Skeletal muscle cell (primary cell): Measurements from ENCODE around the gene CYP1B1.

DNA sequence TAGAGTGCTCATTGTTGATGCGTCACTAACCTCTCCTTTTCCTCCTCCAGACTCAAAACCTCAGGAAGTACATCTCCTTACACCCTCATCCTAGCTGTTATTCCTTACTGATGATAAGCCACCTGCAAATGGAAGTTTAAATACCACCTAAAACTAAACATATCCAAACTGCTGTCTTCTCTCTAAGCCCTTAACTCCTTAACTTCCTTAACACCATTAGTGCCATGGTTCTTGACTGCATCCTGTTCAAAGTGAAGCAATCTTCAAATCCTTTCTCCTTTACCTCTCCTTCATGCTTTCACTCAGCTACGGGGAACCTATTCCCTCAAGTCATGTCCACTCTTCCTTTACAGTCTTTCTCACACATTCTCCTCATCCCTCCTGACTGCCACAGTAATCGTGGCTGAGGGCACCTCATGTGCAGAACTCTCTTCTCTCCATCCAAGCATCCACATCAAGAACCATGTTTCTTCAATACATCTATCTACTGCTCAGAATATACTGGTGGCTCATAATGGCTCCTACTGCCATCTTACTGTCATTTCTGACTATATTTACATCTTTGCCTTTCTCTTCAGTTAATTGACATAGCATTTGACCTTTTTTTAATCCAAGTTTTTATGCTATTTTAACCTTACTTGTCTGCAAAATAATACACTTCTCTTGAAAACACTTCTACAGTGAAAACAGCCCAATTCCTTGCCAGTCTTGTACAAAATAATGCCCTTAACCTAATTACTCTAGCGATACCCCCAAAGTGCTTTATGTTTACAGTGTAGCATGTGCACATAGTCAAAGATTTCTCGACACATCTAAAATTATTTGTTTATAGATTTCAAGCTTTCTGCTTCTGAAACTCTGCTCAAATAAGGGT, 20.5 kb downstream of the EIF2AK2 start:
- RRBS: no CpG with 5 or more reads among the region's 5 CpGs

- RRBS: no CpG with 5 or more reads among the region's 8 CpGs
These were observed 9.0 kb downstream of the EIF2AK2 start for GRCh38 chr2:37147574-37148295.

GRCh38 chr2:37231853-37232471, 504 bp downstream of the NDUFAF7 start:
- RRBS: under 1% methylated on average over 3 of the region's 31 CpGs

- RRBS: no CpG with 5 or more reads among the region's 16 CpGs
These were observed 894 bp downstream of the PRKD3 start for GRCh38 chr2:37323688-37324190.

- RRBS: no CpG with 5 or more reads among the region's 1 CpG
These were observed 102.3 kb downstream of the CDC42EP3 start for GRCh38 chr2:37569233-37569535.

DNA sequence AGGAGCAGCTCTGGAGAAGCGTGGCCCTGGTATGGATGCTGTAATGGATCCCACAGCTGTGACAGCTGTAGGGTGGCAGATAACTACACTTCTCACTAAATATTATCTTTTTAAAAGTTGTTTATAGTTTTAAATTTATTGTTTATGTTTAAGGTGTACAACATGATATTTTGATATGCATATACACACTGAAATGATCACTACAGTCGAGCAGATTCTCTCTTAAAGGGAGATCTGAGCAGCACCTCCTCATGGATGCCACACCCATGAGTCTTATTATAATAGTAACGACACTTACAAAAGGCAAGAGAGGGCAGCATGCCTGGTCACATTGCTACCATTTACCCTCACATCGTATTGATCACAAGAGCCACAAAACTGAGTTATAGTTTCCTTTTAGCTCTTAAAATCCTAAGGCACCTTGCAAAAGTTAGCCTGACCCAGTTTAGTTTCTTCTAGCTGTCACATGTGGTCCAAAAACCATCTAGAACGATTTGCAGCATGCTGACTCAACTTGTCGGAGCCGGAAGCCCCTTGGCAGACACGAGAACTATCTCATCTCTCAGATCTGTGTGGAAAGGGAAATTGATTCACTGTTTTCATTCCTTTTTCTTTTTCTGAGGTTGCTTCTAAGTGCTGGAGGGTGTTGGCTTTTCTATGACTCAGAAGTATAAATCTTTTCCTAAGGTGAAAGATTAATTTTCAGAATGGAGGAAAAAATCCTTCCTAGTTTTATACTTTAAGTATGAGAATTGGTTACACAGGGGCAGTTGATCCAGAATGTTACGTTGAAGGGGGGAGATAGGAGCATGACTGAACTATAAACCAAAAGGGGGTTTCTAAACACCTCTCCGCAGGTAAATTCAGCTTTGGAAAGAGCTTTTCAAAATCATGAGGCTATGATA, 85.3 kb downstream of the CDC42EP3 start:
- RRBS: no CpG with 5 or more reads among the region's 10 CpGs

DNA sequence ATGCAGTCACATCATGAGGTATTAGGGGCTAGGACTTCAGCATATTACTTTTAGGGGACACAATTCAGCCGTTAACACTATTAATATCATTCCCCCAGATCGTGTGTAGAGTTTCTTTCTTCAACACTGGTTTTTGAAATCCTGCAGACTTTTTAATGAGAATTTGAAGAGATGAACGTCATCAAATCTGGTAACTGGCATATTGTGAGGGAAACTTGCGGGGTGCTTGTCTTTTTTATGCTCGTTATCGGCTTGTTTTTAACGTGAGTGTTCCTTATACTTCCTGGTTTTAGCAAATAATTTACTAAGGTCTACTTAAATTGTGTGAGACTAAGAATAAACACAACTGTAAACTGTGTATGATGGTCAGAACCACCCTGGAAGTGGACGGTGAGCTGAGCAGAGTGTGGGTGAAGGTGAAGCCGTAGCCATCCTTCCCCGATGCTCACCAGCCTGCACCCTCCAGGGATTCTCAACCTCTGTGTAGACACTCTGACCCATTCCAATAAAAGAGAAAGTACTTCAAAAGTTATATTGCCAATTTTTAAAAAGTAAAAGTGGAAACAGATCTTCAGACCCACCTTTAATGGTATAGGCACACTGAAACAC, 82.3 kb upstream of the CDC42EP3 start:
- RRBS: no CpG with 5 or more reads among the region's 10 CpGs

GRCh38 chr2:37855173-37856078, 69.7 kb upstream of the RMDN2 start:
- RRBS: no CpG with 5 or more reads among the region's 17 CpGs

- RRBS: no CpG with 5 or more reads among the region's 21 CpGs
These were observed 2.7 kb downstream of the CYP1B1 start for GRCh38 chr2:38073050-38073803.

GRCh38 chr2:38073804-38074557, 2.0 kb downstream of the CYP1B1 start:
- RRBS: 8% methylated on average over 18 of the region's 51 CpGs

- RRBS: 1% methylated on average over 13 of the region's 61 CpGs
These were observed at the start of gene CYP1B1 for GRCh38 chr2:38075886-38076582. Gene CYP1B1, minus strand, starts transcription at chr2:38076151.

GRCh38 chr2:38138284-38138820, 62.4 kb upstream of the CYP1B1 start:
- RRBS: no CpG with 5 or more reads among the region's 14 CpGs

DNA sequence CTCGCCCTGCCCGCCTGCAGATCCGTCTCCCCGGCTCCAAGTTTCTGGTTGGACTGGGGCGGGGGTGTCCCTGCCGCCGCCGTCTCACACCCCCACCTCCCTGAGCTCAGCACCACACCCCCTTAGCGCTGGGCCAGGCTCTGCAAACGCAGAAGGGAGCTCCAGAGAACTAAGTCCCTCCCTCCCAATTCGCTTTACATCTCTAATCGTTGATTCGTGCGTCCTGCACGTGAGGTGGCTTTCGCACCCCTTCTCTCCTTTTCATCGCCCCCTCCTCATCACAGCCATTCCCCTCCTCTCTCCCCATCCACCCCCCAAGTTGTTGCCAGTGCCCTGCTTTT, 366 bp upstream of the ATL2 start:
- RRBS: no CpG with 5 or more reads among the region's 17 CpGs

DNA sequence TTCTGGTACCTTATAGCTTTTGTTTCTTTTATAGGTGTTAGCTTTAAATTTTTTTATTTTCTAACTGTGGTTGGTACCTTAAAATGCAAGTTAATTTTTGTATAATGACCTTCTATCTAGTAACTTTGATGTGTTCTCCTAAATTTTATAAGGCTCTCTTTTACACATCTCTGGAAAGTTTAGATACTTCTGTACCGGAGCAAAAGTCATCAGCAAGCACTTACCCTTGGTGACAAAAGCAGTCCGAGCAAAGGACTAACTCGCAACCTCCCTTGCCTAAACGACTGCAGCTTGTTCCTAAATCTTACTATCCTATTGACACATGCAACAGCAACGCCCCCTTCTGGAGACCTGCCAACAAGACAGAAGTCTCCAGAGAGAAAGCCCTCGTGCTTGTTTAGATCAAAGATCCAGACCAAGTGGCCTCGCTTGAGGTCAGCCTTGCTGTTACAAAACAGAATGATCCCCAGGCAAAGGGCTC, 94.5 kb downstream of the HNRNPLL start:
- RRBS: no CpG with 5 or more reads among the region's 7 CpGs

DNA sequence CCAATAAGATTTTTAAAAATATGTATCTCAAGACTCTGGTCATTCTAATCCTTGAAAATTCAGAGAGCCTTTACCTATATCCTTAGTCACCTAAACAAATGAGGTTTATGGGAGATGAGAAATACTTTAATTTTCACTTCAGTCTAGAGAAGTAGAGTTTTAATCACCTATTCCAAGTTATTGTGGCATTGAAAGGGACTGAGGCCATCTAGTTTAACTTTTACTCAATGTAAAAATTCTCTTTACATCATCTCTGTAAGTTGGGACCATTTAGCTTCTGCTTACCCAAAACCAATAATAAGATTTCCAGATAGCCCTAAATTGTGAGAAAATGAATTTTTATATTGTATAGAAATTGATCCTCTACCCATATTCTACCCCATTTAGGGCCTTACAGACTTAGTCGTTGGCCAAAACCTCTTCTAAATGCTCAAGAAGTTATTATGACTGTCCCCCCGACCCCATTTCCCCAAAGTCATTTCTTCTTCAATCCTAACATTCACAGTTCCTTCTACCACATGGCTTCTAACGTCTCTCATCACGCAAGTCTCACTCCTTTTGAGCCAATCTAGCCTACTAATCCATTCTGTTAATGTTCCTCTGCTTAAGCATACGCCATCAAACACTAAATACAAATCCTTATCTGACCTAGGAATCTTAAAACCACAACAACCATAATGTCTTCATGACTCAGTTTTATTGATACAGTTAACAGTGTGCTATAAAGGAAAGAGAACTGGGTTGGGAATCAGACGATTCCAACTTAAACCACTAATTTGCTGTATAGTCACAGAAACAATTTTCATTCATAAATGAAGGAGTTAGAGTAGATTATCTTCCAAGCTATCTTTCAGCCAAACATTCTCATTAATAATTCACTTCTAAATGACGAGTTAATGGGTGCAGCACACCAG, 24.0 kb downstream of the HNRNPLL start:
- RRBS: no CpG with 5 or more reads among the region's 7 CpGs

DNA sequence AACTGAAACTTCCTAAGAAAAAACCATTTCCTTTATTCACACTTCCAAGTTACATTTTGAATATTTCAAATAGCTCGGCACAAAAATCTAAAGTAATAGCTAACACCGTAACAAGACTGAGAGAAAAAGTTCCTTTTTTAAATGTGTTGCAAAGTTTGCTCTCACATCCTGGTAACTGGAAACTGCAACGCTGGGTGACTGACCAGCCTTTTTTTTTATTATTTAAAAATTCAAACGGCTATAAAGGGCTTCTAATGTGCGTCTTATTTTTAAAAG, 1.7 kb downstream of the HNRNPLL start:
- RRBS: no CpG with 5 or more reads among the region's 5 CpGs

GRCh38 chr2:38682765-38682978, 16.8 kb downstream of the GALM start:
- RRBS: no CpG with 5 or more reads among the region's 5 CpGs

DNA sequence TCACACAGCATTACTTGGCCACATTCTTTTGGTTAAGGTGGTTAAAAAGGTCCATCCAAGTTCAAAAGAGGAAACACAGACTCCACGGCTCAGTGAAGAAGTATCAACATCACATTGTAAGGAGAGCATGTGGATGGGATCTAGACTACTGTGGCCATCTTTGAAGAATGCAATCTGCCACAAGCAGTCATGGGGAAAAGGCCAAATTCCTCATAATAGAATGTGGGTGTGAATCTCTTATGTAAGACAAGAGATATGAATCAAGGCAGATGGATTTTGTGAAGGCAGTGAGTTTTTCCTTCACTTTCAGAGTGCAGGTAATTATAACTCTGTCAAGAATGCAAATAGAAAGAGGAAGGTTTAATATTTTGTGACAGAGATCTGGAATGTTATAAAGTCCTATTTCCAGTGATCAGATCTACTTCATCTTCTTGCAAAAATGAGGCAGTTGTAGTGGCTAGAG, 30.2 kb downstream of the SRSF7 start:
- RRBS: no CpG with 5 or more reads among the region's 1 CpG

GRCh38 chr2:38723055-38723724, 28.0 kb downstream of the SRSF7 start:
- RRBS: no CpG with 5 or more reads among the region's 9 CpGs

GRCh38 chr2:38737246-38738192, 13.6 kb downstream of the SRSF7 start:
- RRBS: no CpG with 5 or more reads among the region's 10 CpGs